Endodermal cell (in vitro differentiated cells): ENCODE results near the genes INSL6 and KIAA2026.

- PRO-cap: no peak
These were observed 16.6 kb downstream of the RFX3 start for GRCh38 chr9:3508942-3509832.

- PRO-cap: no peak
These were observed 337.3 kb upstream of the RFX3 start for GRCh38 chr9:3863023-3863636.

- PRO-cap: no peak
These were observed 206.5 kb downstream of the GLIS3 start for GRCh38 chr9:4093384-4093825.

DNA sequence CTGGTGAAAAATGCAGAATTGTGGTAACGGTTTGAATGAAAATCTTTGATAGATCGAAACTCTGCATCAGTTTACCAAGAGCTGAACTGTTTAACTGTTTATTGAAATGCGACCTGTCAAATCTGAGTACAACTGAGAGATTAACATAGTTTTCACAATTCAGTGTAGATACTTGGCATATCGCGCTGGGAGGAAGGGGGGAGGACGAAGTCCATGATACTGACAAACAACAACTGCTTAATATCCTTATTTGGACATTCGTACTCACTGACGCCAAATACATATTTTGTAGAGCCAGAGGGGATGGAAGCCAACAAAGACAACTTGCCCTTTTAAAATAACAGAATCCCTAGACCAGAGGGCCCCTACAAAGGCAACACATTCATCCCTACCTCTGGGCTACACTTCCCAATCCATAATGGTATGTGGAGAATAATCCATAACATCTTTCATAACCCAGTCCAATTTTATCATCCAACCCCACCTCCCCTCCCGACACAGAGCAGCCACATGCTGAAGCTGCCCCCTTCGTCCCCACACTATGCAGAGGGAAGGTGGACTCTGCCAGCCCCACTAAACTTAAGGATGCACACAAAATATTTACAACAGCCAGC lies 93.1 kb downstream of the GLIS3 start:
- PRO-cap: no peak

GRCh38 chr9:4276252-4276503 lies 23.7 kb downstream of the GLIS3 start:
- PRO-cap: no peak

DNA sequence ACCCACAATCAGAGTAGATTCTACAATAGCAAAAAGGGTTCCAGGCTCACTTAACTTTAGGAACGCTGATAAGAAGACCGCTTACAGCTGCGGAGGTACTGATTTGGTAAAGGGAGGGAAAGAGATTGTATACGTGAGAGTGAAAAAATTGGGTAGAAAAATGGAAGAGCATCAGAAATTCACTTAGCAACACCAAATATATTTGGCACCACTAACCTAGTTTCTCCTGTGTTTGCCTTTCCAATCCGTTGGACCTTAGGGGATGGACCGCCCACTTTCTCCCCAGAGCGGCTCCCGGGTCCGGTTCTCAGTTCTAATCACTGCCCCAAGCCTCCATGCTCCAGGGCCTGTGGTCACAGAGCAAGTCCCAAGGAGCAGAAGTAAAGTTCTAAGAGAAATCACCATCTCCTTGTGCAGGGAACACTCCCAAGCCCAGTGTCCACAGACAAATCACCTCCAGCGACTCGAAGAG lies 820 bp upstream of the SLC1A1 start:
- PRO-cap: no peak

GRCh38 chr9:4739844-4740385 lies 1.1 kb downstream of the AK3 start:
- PRO-cap: no peak

DNA sequence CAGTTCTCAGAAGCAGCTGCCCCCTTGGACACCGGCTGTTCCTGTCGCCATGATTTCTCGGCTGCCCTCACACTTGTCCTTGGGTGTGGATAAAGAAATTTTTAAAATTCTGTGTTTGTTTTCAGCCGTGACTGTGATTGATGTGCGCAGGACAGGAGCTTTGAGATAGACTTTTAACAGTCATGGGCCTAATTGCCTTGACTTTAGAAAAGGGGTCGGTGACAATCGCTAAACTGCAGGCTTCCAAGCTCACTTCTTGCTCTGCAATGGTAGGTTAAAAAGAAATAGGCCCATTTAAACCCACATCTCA lies 882 bp downstream of the RCL1 start:
- PRO-cap: no peak

DNA sequence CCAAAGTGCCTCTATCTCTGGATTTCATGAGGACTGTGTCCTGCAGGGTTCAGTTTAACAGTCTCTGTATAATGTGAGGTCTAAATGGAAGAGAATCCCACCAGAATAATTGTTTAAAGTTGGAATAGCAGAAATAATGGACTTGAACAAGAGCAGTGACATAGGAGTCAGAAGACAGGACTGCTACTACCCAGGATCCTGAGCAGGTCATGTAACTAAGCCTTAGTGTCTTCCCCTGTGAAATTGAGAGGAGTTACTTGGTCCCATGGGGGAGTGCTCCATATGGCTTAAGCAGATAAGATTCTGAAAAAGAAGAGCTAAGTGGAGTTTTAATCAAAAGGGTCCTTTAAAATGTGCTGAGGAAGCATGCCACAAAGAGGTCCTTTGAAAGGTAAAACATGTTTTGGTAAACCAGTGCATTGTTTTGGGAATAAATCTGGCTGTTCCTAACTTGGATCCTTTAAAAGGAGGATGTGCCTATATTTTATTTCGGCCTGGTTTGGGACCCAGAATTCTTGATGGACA lies 5.5 kb downstream of the RCL1 start:
- PRO-cap: no peak

- PRO-cap: no peak
These were observed 47.9 kb downstream of the RCL1 start for GRCh38 chr9:4840477-4841146.

DNA sequence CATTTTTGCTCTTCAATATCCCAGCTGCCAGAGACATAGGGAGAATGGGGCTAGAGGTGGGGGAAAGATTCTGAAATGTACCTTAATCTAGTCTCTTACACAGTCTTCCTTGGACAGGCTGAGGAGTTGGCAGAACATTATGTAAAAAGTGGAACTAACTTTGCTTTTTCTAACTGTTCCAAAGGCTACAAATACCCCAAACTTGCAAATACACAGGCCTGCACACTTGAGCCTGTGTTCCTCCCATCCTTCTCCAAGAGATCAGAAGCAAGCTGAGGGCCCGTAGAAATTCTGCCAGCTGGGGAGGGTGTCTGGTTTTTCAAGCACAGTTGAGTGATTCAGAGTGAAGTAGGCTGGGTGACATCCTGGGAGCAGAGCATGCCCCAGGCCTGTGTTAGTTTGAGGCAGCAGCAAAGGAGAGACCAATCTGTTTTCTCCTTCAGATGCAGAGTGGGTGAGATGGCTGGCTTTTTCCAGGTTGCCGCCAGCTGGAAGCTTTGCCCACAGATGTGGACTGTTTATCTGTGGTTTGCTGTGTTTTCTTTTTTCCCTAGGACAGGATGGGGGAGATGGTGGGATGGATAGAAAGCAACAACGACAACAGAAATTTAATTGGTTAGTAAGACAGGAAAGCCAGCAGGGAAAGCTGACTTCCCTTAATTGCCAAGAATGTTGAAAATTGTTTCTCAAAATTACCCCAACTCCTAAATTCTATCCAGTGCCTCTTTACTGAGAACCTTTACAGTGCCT lies 63.1 kb downstream of the RCL1 start:
- PRO-cap: no peak

- PRO-cap: no peak
These were observed 553 bp downstream of the JAK2 start for GRCh38 chr9:4985417-4986233.

DNA sequence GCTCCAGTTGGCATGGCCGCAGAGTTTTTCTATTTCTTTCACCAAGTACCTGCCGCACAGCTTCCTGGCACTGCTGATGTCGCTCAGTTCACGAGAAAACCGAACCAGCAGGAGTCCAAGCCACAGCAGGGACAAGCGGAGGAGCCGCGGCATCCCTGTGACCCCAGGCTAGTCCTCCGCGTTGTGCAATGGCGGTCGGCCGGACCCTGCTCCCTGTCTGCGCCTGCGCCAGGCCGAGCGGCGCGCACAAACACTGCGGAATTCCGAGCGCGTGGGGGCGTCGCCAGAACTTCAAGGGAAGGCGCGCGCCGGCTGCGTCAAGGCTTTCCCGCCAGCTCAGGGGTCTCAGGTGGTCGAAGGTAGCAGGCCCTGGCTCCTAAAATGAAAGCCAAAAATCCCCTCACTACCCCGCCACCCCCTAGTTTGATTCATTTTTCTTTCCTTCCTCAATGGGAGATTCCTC lies at the start of gene INSL6:
Gene INSL6, minus strand, starts transcription at position 190 of the 463 bp plus-strand sequence.
- PRO-cap: no peak

- PRO-cap: no peak
These were observed 1.7 kb upstream of the RIC1 start for GRCh38 chr9:5627130-5627701.

DNA sequence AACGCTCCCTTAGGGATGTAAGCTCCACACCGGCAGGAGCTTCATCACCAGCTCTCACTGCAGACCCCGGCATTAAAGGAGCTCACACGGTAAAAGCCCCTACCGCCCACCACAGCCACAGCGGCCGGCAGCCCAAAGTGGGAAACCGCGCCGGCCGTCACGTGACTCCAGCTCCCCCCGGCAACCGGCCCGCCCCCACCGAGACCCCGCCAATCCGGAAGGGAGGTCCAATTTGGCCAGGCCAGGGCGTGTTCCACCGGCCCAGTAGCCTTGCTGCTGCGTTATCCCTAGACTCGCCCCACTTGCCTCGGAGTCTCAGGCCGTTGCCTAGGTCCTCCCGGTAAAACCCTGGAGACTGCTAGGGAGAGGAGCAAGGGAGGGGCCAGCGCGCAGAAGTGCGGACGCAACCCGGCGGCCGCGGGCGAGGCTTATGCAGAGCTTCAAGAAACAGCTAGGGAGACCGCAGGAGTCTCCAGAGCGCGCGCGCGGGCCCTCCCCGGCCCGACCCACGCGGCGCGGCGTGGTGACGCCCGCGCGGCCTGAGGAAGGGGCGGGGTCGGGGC lies 342 bp upstream of the RIC1 start:
- PRO-cap: bidirectional peak, plus-strand start at position 298 of the sequence, minus-strand start at position 74 of the sequence; bidirectional peak, plus-strand start outside the sequence, minus-strand start at position 520 of the sequence

GRCh38 chr9:5773740-5774277 lies 59.1 kb downstream of the ERMP1 start:
- PRO-cap: no peak

DNA sequence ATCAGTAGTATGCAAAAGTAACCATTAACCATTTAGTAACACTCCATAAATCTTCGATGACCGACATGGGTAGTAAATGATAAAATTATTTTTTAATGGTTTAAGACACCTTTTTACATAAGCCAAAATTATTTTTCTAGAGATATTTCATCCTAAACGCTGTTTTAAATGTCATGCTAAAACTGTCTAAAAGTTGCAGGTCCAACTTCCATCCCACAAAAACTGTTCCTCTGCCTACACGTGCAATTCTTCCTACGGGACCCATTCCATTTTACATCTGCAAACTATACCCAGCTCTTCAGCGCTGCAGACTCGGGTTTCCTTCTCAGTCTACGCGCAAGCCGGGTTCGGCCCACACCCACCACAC lies 1.6 kb downstream of the KIAA2026 start:
- PRO-cap: no peak

- PRO-cap: bidirectional peak, plus-strand start at chr9:6008623, minus-strand start at chr9:6008490
These were observed at the start of gene KIAA2026 for GRCh38 chr9:6008180-6008841. Gene KIAA2026, minus strand, starts transcription at chr9:6008482.

GRCh38 chr9:6427600-6428004 lies 14.6 kb downstream of the UHRF2 start:
- PRO-cap: no peak

GRCh38 chr9:6638915-6639187 lies 6.7 kb downstream of the GLDC start:
- PRO-cap: no peak